Heart (tissue), 3 donors: ENCODE measurements around a stretch of chr10.

- RAMPAGE, long total RNA, 2 experiments, result no peak in any of the 2 experiments
These were observed 50.4 kb downstream of the ADD3 start for GRCh38 chr10:110058099-110058637.

- RAMPAGE, long total RNA, 2 experiments, result start-site peak on the plus strand in 2 of 2 experiments, at chr10:110227293-110227405 at its widest, 101 to 261 reads per replicate
These were observed 19.8 kb downstream of the MXI1 start for GRCh38 chr10:110226920-110227931.

DNA sequence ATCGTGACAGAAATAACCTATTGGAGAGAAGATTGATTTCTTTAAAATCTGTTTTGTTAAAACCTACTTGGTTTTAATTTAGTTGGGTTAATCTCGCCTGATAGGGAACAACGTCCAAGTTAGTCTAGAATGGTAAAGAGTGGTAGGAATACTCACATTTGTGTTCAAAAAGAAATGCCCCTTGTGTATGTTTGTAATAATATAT is 643 bp upstream of the SMNDC1 start:
- RAMPAGE, long total RNA, 2 experiments, result no peak in any of the 2 experiments

- RAMPAGE, long total RNA, 2 experiments, result no peak in any of the 2 experiments
These were observed 82.1 kb upstream of the DUSP5 start for GRCh38 chr10:110415327-110416274.

GRCh38 chr10:110447020-110447866 is 50.5 kb upstream of the DUSP5 start:
- RAMPAGE, long total RNA, 2 experiments, result no peak in any of the 2 experiments

- RAMPAGE, long total RNA, 2 experiments, result no peak in any of the 2 experiments
These were observed 10.6 kb downstream of the DUSP5 start for GRCh38 chr10:110508145-110508941.

- RAMPAGE, long total RNA, 2 experiments, result no peak in any of the 2 experiments
These were observed 12.4 kb downstream of the DUSP5 start for GRCh38 chr10:110509793-110510730.

DNA sequence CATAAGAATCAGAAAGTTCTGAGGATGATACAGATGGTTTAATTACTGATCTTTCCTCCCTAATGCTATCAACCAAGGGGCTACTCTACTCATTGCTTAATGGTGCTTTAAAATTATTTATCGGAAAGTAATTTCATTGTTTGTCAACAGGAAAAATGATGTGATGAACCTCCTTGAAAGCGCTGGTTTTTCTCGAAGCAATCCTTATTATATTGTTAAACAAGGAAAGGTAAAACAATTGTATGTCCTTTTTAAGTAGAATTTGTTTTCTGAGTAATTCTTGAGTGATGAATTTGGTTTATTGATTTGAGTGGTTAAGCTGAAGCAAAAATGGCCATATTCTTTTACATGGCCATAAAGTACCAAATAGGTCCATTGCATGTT is 11.0 kb downstream of the SMC3 start:
- RAMPAGE, long total RNA, 2 experiments, result no peak in any of the 2 experiments

GRCh38 chr10:110583696-110584731 is 16.5 kb downstream of the SMC3 start:
- RAMPAGE, long total RNA, 2 experiments, result no peak in any of the 2 experiments

- RAMPAGE, long total RNA, 2 experiments, result no peak in any of the 2 experiments
These were observed 677 bp downstream of the RBM20 start for GRCh38 chr10:110644682-110645343.

DNA sequence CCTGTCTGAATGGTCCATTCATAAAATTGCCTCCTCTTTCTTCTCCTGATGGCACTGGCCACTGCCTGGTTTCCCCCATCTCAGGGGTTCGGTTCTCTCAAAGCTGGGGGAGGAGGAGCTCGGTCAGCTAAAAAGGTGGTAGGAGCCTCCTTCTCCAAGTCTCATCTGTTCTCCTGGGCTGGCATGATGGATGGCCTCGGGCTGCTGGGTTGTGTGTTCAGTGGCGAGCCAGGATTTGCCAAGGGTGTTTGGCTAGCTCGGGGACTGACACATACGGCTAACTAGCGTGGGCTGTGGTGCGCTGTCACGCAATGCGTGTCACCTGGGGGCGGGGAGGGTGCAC is 36.2 kb downstream of the RBM20 start:
- RAMPAGE, long total RNA, 2 experiments, result no peak in any of the 2 experiments

GRCh38 chr10:110730487-110731210 is 86.5 kb downstream of the RBM20 start:
- RAMPAGE, long total RNA, 2 experiments, result no peak in any of the 2 experiments

DNA sequence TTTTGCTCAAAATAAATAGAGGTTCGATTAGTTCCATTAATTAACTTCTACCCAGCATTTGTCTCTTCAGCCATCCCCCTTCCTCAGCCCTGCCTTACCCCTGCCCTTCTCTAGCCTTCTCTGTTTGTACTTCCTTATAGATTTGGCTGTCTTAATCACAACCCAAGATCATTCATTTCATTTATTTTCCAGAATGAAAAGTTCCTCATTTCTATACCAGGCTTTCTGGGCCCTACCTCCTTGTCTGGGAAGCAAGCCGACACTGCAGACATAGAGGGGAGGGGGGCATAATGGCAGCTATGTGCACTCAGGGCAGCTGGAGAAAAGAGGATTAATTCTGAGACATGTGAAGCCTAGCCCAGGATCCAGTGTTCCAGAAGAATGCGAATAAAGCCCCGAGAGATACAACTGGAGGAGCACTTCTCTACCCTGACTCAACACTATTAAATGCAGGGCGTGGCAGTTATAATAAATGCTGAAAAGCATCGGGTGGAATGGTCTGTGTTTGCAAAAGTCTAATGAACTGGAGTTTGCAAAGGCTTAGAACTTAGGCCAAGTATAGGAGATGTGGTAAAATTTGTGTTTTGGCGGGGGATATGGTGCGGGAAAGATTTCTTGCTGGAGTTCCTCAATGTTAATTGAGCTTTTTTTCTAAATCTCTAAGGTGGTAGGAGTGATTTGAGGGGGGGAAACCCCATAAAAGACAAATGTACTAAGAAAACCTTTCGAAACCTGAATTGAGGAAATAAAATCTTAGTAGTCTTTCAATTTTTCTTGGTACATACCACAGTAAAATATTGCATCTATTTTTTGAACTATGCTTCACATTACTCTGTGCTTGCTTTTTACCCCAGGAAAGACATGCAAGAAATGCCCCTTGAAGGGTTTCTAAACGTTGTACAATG is 6.2 kb upstream of the PDCD4 start:
- RAMPAGE, long total RNA, 2 experiments, result no peak in any of the 2 experiments

DNA sequence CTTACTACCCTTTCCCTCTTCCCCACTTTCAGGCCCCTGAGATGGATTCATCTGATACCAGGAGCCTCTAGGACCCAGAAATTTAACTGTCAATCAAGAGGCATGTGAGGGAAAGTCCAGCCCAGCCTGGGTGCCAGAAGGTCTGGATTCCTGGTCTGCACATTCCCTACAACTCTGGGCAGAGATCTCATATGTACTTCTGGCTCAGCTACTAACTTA is 5.7 kb upstream of the PDCD4 start:
- RAMPAGE, long total RNA, 2 experiments, result no peak in any of the 2 experiments

DNA sequence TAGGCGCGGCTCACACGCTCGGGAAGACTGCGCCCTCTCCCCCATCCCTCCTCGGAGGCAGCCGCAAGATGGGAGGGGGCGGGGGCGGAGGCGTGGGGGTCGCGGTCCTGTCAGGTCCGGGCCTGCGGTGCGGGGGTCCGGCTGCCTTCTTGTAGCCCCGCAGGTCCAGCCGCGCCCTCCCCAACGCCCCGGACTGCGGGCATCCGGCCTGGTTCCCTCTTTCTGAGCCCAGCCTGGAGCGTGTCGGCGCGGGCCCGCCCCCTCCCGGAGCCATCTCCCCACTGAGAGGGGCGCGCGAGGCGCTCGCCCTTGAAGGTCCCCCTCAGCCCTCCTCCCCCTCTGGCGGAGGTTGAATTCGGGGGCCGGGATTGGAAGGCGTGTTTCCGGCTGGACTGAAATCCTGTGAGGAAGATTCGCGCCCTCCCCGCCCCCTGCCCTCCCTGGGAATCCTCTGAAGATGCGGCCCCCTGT is 337 bp downstream of the PDCD4 start:
- RAMPAGE, long total RNA, 2 experiments, result no peak in any of the 2 experiments

GRCh38 chr10:110894259-110894567 is 22.5 kb downstream of the PDCD4 start:
- RAMPAGE, long total RNA, 2 experiments, result no peak in any of the 2 experiments

DNA sequence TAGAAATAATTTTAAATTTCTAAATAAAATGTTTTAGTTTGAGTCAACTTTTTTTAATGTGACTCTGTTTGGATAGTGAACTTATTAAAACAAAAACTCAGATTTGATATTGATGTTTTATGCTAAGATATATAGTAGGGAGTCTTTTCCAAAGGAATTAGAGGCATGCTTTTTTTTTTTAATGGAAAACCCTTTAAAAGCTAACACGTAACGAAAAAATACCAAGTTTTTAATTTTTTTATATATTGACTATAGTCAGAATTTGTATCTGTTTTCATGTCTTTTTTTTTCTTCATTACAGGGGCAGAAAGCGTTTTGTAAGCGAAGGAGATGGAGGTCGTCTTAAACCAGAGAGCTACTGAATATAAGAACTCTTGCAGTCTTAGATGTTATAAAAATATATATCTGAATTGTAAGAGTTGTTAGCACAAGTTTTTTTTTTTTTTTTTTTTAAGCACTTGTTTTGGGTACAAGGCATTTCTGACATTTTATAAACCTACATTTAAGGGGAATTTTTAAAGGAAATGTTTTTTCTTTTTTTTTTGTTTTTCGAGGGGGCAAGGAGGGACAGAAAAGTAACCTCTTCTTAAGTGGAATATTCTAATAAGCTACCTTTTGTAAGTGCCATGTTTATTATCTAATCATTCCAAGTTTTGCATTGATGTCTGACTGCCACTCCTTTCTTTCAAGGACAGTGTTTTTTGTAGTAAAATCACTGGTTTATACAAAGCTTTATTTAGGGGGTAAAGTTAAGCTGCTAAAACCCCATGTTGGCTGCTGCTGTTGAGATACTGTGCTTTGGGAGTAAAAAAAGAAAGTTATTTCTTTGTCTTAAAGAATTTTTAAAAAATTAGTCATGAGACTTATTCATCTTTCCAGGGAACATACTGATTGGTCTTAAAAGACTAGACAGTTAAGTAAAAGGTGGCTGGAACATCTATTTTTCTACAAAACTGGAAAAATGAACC is 21.0 kb downstream of the BBIP1 start:
- RAMPAGE, long total RNA, 2 experiments, result no peak in any of the 2 experiments

- RAMPAGE, long total RNA, 2 experiments, result no peak in any of the 2 experiments
These were observed 63.5 kb upstream of the ADRA2A start for GRCh38 chr10:111013197-111013805.

GRCh38 chr10:112214446-112215069 is 31.0 kb upstream of the GPAM start:
- RAMPAGE, long total RNA, 2 experiments, result no peak in any of the 2 experiments

DNA sequence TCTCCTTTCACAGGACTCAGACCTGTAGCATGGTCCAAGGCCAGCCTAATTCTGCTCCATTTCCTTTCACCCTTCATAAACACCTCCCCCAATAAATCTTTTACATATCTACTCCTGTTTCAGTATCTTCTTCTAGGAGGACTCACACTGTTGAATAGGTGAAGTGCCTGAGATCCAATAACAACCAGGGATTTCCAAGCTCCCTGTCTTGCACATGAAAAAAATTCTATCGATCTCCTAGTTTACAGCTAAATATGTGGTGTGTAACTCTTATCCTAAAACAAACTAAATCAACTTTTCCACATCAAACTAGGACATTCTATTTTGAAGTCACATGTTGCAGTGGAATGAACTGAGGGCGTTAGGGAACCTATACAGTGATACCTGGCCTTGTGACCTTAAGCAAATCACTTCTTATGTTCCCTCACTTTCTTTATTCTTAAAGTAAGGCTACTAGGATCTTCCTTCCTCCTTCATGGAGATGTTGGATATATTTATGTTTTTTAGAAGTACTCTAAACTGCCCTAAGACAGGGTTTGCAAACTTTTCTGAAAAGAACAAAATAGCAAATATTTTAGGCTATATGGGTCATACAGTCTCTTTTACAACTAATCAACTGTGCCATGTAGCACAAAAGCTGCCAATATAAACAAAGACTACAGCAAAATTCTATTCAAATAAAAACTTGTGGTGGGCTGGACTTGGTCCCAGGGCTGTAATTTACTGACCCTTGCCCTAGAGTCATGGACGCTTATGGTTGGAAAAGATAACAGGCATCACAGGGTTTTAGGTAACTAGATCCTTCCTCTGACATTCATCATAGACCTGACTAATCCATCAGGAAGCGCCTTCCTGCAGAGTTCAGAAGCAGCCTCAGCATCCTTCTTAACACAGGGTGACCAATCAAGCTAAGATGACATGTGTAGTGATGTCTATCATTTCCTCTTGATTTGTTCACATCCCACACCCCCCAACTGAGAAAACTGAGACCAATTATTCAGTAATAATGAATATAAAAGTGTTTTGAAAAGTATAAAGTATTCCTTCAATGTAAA is 39.9 kb upstream of the GPAM start:
- RAMPAGE, long total RNA, 2 experiments, result no peak in any of the 2 experiments